ENCODE data around the gene KLHL14.

GRCh38 chr18:26655262-26655644 lies 106.9 kb upstream of the KCTD1 start:
- PRO-cap: no peak

- PRO-cap: no peak
Observed at GRCh38 chr18:28175983-28176478, 899 bp downstream of the CDH2 start.

GRCh38 chr18:28240299-28241167 lies 63.6 kb upstream of the CDH2 start:
- PRO-cap: unidirectional peak, plus-strand start at chr18:28240443; bidirectional peak, plus-strand start at chr18:28241044, minus-strand start at chr18:28240828

DNA sequence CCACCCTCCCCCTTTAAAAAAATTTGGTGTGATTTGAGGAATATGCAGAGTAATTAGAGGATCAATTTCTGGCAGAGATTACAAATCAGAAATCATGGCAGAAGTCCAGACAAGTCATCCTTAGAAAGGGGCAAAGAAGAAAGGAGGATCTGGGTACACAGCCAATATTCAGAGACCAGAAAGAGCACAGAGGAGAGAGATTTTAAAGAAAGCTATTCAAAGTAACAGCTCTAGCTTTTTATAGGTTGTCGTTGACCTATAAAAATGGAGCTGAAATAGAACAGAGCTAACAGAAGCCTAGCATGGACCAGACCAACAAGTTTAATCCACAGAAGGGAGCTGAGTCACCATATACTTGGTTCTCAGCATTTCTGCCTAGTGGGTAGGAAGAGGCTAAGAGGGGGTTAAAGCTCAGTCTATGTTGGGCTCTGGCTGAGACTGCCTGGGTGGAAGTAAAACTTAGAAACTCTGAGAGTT lies 677.9 kb upstream of the CDH2 start:
- PRO-cap: no peak

DNA sequence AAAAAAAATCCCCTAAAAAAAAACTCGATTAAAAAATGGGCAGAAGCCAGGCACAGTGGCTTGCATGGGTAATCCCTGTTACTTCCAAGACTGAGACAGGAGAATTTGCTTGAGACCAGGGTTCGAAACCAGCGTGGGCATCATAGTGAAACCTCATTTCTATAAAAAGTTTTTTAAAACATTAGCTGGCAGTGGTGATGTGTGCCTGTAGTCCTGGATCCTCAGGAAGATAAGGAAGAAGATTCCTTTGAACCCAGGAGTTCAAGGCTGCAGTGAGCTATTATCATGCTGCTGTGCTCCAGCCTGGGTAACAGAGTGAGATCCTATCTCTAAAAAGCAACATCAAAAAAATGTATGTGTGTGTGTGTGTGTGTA lies 1417.5 kb upstream of the CDH2 start:
- PRO-cap: no peak

GRCh38 chr18:30987270-30987957 lies 55.1 kb downstream of the DSC3 start:
- PRO-cap: no peak

- PRO-cap: no peak
Observed at GRCh38 chr18:31029427-31029850, 13.1 kb downstream of the DSC3 start.

DNA sequence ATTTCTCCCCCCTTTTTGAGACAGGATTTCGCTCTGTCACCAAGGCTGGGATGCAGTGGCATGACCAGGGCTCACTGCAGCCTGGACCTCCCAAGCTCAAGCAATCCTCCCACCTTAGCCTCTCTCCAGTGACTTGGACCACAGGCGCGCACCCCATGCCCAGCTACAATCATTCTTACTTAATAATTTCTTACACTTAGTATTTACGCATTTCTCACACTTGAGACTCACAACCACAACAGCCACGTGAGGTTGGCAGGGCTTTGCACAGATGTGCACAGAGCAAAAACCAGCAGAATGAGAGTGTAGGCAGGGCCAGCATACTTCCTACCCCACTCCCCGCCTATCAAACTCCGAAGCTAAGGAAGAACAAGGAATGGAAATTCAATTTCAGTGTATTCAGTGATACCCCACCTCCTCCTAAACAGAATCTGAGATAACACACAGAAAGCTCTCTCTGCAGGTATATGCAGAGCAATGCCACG lies 2.3 kb downstream of the DSC2 start:
- PRO-cap: no peak

- PRO-cap: no peak
Observed at GRCh38 chr18:31206778-31207364, 44.2 kb upstream of the DSC1 start.

DNA sequence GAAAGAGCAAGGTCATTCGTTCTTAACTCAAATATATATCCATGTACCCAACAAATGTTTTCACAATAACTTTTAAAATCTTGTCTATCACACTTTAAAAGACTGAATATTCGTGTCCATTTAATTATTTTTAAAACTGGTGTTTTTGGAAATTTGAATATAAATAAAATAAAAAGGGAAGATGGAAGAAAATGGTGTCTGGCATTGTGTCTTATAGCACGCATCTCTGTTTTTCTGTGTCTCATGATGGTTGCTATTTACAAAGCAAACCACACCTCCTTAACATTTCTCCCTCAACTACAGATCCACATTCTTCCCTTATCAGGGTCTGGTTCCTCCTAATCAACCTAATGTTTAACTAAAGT lies 55.9 kb upstream of the DSG1 start:
- PRO-cap: no peak

- PRO-cap: no peak
Observed at GRCh38 chr18:31397140-31397731, 20.7 kb downstream of the DSG4 start.

- PRO-cap: no peak
Observed at GRCh38 chr18:31513348-31514295, 15.6 kb downstream of the DSG2 start.

- PRO-cap: no peak
Observed at GRCh38 chr18:31657905-31658191, 26.5 kb downstream of the B4GALT6 start.

DNA sequence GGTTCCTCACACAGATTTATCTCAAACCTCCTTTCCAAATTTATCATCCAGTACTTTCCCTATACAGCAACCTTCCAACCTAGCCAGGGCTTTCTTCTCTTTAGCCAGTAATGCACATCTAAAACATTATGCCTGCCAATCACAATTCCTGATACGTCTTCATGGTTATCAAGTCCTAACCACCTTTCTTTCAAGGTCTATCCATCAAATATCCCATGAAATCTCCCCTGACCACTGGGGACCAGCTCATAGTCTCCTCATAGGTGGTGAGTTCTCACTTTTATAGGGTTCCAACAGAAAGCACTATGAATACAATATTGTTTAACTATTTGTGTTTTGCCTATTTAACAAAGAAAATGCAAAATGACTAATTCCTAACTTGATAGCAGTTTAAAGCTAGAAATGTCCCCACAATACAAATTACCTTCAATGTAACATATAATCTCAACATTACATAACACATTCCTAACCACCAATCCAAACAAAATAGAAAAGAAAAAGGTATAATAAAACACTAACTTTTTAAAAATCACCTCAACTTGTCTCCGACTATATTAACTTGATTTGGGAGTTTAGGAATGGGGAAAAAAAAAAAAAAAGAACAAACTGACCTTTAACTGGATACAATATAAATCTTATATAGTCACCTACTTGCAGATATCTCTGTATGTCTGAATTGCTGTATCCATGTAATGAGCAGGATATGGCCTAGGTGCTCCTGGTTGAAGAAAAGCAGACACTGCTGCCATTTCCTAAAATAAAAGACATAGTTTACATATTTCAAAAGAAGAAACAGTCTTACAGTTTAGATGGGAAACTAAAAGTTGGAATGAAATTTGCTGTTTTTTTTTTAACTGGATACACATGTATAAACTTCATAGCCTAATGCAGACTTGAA lies 42.4 kb downstream of the TRAPPC8 start:
- PRO-cap: no peak

- PRO-cap: no peak
Observed at GRCh38 chr18:32264628-32265596, 75.1 kb downstream of the MEP1B start.

- PRO-cap: no peak
Observed at GRCh38 chr18:32469190-32469646, 1.5 kb downstream of the GAREM1 start.

GRCh38 chr18:32772829-32773564 lies at the start of gene KLHL14:
Gene KLHL14, minus strand, starts transcription at chr18:32773023.
- PRO-cap: no peak

DNA sequence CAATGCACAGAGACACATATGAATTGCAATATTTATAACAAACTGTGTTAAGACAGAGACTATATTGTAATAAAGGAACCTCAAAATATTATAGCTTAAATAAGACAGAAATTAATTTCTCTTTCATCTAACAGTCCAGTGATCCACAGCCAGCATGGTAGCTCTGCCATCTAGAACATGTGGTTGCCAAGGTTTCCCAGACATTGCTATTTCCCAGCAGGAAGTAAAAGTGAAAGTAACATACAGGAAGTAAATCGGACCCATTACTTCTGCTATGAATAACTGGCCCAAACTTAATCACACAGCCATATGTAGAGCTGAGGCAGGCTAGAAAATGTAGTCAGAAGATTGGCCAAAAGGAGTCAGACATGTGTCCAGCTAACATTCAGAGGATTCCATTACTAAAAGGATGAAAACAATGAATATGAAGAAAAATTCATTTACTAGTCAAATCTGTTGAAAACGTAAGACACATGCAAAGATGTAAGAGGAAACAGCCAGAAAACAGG lies 71.0 kb downstream of the NOL4 start:
- PRO-cap: no peak

- PRO-cap: no peak
Observed at GRCh38 chr18:34221762-34222519, 2.8 kb downstream of the NOL4 start.

DNA sequence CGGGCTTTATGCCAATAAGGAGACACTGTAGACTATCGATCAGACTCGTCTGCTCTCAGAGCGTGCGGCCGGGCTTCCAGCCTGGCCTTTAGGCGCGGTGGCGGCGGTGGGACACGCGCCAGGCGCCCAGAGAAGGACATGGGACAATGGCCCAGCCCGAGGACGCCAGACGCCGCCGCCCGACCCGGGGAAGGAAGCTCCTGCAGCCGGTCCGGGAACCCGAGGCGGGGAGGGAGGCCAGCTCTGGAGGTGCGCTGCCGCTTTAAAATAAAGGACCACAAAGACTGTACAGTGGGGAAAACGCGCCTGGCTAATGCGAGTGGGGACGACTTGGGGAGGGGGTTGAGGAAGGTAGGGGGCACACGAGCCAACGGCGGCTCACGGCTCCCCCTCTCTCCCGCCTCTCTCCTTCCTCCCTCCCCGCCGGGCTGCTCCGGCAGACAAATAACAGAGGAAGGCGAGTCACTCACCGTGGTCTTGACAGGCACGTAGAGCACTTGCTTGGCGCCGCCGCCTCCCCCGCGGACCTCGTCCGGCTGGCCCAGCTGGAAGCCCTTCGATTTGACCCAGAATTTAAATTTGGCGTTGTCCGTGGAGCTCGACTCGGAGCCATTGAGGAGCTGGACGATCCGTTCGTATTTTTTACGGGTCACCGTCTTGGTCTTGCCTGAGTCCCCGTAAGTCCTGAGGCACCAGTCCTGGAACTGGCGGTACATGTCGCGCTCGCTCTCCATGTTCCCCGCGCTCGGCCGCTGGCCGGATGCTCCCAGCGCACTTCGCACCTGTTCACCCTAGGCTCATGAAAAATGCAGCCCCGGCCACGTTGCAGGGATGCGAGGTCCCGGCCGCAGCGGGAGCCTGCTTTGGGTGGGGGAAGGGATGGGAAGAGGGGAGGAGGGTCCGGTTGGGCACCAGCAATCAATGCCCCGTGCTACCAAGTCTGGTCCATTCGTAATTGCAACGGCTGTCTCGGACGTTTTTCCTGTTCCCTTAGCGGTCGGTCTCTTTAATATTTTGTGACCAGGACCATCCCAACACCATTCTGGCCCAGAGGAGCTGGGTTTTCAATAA lies 1.9 kb downstream of the NOL4 start:
- PRO-cap: no peak